Mammary epithelial cell (primary cell): ENCODE results near the gene SLC12A9.

GRCh38 chr7:100584552-100584972 is 1.4 kb downstream of the LRCH4 start:
- CAGE, long polyA plus RNA, result no peak
- RRBS, result no CpG with 5 or more reads among the region's 6 CpGs

DNA sequence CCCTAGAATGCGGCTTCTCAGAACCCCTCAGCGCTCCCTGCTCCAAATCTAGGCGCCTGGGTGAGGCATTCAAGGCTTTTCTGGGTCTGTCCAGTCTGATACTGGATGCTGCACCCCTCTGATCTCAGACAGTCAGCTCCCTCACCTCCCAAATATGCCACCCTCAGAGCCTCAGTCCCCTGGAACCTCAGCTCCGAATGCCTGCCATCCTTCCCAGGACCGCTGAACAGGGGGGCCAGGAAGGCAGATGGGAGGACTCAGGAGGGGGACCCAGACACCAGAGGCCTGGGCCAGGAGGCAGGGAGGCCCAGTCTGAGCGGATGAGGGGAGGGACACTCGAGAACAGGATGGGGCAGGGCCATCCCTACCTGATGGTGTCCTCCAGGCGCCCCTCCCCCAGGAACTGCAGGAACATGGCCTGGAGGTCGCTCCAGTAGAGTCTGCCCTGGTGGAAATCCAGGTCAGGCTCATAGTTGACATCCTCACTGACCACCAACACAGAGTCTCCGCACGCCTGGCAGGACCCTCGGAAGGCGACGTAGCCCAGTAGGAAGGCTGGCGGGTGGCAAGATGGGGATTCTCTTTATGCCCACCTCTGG is 935 bp downstream of the TFR2 start:
- CAGE, long polyA plus RNA, result no peak
- RRBS, result no CpG with 5 or more reads among the region's 15 CpGs

GRCh38 chr7:100677461-100677680 is 3.8 kb downstream of the GNB2 start:
- CAGE, long polyA plus RNA, result no peak
- RRBS, result no CpG with 5 or more reads among the region's 12 CpGs

DNA sequence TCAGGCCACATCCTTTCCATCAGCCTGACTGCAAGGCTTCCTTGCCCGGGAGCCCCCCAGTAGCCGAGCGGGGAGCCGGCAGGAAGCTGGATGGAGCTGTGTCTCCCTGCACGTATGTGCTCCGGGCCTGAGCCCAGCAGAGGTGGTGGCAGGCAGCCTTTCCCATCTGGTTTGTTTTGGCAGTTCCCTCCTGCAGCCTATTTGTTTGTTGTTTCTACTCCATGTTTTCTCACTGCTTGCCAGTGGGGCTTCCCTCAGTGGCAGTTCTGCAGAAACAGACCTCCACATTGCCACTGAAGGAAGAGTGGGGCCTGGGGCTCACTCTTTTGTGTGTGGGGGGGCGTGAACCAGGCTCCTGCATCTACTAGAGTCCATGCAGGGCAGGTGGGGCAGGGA is 5.5 kb downstream of the POP7 start:
- CAGE, long polyA plus RNA, result no peak
- RRBS, result 96% methylated on average over 2 of the region's 7 CpGs

GRCh38 chr7:100805073-100805927 is 22.0 kb downstream of the EPHB4 start:
- CAGE, long polyA plus RNA, result no peak
- RRBS, result 69% methylated on average over 6 of the region's 26 CpGs

GRCh38 chr7:100813762-100814288 is 13.5 kb downstream of the EPHB4 start:
- CAGE, long polyA plus RNA, result no peak
- RRBS, result no CpG with 5 or more reads among the region's 9 CpGs

DNA sequence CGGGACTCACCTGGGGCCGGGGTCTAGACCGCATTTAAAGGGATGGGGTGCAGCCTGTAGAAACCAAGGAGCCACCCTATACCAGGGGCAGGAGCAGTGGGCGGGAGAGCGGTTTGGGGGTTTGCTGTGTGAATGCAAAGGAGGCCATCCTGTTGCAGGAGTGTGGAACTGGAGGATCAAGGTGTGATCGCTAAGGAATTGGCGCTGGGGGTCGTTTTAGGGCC is 1.1 kb downstream of the EPHB4 start:
- CAGE, long polyA plus RNA, result no peak
- RRBS, result no CpG with 5 or more reads among the region's 8 CpGs

DNA sequence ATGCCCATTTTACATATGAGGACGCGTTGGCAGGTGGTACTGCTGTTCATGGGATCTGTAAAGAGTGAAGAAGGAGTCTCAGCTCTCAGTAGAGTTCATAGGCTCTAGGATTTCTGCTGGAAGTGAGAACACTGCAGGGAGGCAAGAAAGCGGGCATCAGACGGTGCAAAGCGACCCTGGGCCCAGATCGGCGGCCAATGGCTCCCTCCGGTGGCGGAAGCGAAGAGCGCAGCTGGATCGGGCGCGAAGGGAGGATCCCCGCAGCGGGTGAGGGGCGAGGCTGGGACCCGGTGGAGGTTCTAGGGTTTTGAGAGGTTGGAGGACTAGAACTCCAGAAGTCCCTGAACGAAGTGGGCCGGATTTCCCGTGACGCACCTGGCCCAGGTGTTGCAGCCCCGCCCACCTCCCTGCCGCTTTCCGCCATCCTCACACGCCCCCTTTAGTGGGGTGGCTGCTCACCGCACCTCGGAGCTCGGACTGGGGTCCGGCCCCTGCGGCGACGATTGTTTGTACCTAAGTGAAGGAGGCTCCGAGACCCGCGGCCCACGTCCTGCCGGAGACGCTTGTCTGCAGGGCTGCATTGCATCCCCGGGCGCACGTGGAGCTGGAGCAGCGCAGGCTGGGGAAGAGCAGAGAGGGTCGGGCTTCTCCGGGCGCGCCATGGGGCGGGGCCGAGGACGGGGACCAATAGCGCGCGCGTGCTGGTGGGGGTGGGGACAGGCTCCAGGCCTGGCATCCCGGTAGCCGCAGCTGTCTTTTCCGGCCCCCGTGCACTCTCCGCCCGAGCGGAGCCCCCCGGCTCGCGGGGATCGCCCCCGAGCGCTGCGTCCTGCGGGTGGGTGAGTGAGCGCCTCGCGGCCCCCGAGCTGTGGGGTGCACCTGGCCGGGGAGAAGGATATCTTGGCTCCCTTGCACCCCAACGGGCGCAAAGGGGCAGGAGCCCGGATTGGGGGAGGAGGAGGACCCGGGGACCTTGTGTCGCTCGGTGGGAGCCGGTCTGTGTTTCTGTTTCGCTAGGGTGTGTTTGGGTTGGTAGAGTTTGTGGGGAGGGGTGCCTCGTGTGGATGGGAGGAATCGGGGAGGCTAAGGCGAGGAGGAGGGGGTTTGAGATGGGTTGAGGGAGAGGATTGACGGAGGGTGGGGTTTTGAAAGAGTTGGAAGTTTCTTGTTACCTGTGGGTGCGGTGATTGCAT is at the start of gene SLC12A9:
Gene SLC12A9 (plus strand): TSS at position 713 of the 1,193 bp plus-strand sequence.
- CAGE, long polyA plus RNA, result no peak
- RRBS, result 1% methylated on average over 43 of the region's 87 CpGs

GRCh38 chr7:100966869-100967388 is 2.4 kb upstream of the MUC12 start:
- CAGE, long polyA plus RNA, result no peak
- RRBS, result no CpG with 5 or more reads among the region's 17 CpGs

DNA sequence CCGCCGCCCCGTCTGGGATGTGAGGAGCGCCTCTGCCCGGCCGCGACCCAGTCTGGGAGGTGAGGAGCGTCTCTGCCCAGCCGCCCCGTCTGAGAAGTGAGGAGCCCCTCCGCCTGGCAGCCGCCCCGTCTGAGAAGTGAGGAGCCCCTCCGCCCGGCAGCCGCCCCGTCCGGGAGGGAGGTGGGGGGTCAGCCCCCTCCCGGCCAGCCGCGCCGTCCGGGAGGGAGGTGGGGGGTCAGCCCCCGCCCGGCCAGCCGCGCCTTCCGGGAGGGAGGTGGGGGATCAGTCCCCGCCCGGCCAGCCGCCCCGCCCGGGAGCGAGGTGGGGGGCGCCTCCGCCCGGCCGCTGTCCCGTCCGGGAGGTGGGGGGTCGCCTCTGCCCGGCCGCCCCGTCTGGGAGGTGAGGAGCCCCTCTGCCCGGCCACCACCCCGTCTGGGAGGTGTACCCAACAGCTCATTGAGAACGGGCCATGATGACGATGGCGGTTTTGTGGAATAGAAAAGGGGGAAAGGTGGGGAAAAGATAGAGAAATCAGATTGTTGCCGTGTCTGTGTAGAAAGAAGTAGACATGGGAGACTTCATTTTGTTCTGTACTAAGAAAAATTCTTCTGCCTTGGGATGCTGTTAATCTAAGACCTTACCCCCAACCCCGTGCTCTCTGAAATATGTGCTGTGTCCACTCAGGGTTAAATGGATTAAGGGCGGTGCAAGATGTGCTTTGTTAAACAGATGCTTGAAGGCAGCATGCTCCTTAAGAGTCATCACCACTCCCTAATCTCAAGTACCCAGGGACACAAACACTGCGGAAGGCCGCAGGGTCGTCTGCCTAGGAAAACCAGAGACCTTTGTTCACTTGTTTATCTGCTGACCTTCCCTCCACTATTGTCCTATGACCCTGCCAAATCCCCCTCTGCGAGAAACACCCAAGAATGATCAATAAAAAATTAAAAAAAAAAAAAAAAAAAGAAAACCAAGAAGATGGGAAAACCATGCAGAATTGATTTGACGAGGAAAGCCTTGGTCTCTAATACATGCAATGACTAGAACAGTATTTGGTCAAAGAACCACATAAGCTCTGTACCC is 7.5 kb downstream of the TRIM56 start:
- CAGE, long polyA plus RNA, result no peak
- RRBS, result no CpG with 5 or more reads among the region's 57 CpGs

DNA sequence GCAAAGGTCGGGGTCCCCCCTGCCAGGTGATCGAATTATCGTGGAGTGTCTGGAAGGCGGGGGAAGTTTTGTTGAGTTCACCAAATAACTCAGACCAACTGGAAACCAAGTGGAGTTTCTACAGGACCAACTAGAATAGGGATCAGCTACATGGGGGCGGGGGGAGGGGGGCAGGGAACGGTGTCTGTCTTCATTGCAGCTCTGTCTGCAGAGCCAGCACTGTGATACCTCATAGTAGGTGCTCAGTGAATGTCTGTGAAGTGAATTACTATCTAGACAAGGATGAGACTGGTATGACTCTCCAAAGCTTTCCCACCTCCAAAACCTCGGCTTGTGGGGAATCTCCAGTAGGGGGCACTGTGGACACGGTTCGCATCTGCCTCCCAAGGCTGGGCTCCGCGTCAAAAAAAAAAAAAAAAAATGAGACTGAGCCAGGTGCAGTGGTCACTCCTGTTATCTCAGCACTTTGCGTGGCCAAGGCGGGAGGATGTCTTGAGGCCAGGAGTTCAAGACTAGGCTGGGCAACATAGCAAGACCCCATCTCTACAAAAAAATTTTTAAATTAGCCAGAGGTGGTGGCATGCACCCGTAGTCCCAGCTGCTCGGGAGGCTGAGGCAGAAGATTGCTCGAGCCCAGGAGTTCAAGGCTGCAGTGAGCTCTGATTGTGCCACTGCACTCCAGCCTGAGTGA is 9.5 kb downstream of the TRIM56 start:
- CAGE, long polyA plus RNA, result no peak
- RRBS, result no CpG with 5 or more reads among the region's 16 CpGs

DNA sequence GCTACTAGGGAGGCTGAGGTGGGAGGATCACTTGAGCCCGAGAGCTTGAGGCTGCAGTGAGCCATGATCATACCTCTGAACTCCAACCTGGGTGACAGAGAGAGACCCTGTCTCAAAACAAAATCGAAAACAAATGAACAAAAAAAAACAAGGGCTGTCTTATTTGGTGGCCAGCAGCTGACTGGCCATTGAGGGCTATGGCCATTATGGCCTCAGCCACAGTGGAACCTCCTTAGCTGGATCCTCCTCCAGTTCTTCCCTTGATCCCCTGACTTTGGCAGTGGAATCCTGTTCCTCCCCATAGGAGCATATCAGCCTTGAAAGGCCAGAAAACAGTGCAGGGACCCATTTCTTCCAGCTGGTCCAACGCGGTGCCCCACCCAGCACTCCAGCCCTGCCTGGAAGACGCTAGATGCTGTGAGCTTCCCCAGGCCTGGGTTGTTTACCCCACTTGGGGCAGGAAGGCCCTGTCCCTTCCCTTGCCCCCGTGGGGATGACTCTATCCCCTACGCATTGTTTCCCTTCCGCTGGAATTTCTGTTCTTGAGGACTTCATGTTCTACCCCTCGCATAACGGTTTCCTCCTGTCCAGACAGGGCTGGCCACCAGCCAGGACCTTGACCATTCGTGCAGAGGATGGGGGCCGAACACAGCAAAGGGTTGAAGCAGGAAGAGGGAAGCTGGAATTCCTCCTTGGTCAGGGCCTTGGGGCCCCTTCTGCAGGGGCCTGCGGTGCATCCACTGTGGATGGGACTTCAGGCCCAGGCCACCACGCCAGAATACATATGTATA is 14.8 kb upstream of the SERPINE1 start:
- CAGE, long polyA plus RNA, result no peak
- RRBS, result no CpG with 5 or more reads among the region's 14 CpGs

GRCh38 chr7:101210279-101210748 is 7.1 kb downstream of the PLOD3 start:
- CAGE, long polyA plus RNA, result no peak
- RRBS, result 87% methylated on average over 4 of the region's 23 CpGs

DNA sequence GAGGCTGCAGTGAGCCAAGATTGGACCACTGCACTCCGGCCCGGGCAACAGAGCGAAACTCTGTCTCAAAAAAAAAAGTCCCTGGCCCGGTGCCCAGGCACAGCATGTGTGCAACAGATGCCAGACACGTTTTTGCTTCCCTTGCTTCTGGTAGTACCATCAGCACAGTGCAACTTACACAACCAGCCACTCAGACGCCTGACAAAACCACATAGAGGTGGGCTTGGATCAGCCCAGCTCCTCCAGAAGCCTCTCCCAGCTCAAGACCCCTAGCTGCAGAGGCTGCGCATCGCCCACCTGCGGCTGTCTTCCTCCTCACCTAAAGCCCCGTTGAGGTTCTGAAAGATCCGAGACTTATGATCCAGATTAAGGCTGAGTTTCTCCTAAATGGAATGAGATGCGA is 2.6 kb downstream of the PLOD3 start:
- CAGE, long polyA plus RNA, result no peak
- RRBS, result no CpG with 5 or more reads among the region's 12 CpGs

GRCh38 chr7:101575044-101575600 is 54.0 kb downstream of the MYL10 start:
- CAGE, long polyA plus RNA, result no peak
- RRBS, result no CpG with 5 or more reads among the region's 4 CpGs

DNA sequence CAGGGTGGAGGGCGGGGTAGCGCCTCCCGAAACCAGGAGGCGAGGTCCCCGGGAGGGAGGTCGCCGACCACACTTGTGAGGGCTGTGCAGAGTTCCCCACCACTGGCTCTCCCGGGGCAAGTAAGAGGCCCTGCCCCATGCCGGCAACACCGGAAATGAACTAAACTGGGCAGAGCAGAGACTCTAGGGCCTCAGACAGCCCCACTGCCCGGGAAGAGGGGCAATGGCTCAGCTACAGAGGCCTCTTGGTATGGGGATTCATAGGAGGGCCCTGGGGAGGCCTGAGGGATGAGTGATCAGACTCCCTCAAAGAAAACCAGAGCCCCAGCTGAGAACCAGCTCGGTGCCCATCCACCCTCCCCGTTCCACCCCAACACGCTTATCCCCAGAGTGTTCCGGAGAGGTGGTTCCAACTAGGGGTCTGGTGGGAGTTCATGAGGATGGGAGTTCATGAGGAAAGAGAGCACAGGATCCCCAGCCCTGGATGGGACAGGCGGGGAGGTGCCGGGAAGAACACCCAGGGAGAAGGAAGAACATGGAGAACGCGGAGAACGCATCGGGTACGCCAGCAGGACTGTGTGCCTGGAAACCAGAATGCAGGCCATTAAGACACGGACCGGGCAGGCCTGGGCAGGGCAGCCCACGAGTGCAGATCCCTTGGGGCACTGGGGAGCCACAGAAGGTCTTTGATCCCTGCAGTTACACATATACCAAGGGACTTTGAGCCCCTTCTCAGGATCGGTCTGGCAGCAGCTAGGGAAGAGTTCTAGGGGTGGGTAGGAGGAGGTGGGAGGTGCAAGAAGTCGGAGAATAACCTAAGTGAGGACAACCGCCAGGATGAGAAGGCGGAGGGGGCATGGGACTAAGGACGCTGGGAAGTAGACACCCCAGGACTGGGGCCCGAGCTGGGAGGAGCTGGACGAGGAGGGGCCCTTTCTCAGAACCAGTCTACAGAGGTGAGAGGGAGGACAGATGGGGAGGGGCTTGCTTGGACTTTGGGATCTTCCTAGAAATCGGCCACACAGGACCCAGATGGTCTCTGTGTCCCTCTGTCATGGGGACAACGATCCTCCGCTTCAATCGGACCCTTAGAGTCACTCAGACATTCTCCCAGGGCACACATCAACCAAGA is 89.7 kb upstream of the MYL10 start:
- CAGE, long polyA plus RNA, result no peak
- RRBS, result 82% methylated on average over 7 of the region's 36 CpGs

GRCh38 chr7:101814505-101815246 is 2.8 kb upstream of the CUX1 start:
- CAGE, long polyA plus RNA, result no peak
- RRBS, result 1% methylated on average over 11 of the region's 40 CpGs

DNA sequence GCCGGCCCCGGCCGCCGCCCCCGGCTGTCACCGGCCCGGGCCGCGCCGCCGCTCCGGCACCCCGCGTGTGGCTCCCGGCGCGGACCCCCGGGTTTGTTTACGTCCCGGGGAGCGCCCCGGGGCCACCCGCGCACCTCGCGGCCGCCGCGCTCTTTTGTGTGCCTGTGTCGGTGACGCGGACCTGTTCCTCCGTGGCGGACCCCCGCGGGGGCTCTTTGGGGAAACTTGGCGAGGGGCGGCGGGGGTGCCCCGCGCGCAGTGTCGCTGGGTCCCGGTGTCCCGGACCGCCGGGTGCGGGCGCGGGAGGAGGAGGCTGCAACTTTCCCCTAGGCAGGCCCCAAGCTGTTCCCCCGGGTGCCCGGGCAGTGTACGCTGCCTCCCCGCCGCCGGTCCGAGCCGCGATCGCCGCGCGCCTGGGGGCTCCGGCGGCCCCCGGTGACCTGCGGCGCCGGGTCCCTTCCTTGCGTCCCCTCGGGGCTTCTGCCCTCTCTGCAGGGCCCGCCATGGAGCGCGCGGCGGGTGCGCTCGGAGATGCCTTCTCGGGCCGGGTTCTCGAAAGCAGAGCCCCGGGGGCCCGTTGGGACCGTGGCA is 494 bp upstream of the CUX1 start:
- CAGE, long polyA plus RNA, result no peak
- RRBS, result 2% methylated on average over 24 of the region's 84 CpGs

- CAGE, long polyA plus RNA, result no peak
- RRBS, result no CpG with 5 or more reads among the region's 13 CpGs
These were observed 1.3 kb downstream of the CUX1 start for GRCh38 chr7:101818599-101819342.

GRCh38 chr7:101882251-101883463 is 65.2 kb downstream of the CUX1 start:
- CAGE, long polyA plus RNA, result no peak
- RRBS, result no CpG with 5 or more reads among the region's 22 CpGs